ENCODE data around the genes SEC24D, USP53 and FABP2.

- PRO-cap, result no peak
Measured at GRCh38 chr4:113420073-113420716, 341.3 kb downstream of the CAMK2D start.

GRCh38 chr4:113452323-113453225 lies 309.0 kb downstream of the CAMK2D start:
- PRO-cap, result no peak

DNA sequence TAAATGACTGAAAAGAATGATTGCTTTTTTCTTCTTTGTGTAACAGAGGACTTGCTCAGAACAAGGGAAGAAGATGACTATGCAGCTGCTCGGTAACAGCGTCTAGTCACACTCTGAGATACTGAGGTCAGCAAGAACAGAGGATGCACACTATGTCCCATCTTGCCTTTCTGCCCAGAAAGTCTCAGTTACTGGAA lies 77.1 kb downstream of the CAMK2D start:
- PRO-cap, result no peak

GRCh38 chr4:113688387-113689106 lies 73.0 kb downstream of the CAMK2D start:
- PRO-cap, result no peak

- PRO-cap, result no peak
Measured at GRCh38 chr4:114481436-114482154, 117.0 kb upstream of the UGT8 start.

- PRO-cap, result no peak
Measured at GRCh38 chr4:116925850-116926311, 159.5 kb downstream of the TRAM1L1 start.

GRCh38 chr4:118276164-118276461 lies 76.7 kb downstream of the PRSS12 start:
- PRO-cap, result no peak

- PRO-cap, result no peak
Measured at GRCh38 chr4:118816766-118817402, 19.0 kb downstream of the SEC24D start.

- PRO-cap, result bidirectional peak, plus-strand start at chr4:118836377, minus-strand start at chr4:118836073
Measured at GRCh38 chr4:118835554-118836268, at the start of gene SEC24D. Gene SEC24D (minus strand): TSS chr4:118836126.

- PRO-cap, result no peak
Measured at GRCh38 chr4:118889329-118889754, 688 bp downstream of the SYNPO2 start.

DNA sequence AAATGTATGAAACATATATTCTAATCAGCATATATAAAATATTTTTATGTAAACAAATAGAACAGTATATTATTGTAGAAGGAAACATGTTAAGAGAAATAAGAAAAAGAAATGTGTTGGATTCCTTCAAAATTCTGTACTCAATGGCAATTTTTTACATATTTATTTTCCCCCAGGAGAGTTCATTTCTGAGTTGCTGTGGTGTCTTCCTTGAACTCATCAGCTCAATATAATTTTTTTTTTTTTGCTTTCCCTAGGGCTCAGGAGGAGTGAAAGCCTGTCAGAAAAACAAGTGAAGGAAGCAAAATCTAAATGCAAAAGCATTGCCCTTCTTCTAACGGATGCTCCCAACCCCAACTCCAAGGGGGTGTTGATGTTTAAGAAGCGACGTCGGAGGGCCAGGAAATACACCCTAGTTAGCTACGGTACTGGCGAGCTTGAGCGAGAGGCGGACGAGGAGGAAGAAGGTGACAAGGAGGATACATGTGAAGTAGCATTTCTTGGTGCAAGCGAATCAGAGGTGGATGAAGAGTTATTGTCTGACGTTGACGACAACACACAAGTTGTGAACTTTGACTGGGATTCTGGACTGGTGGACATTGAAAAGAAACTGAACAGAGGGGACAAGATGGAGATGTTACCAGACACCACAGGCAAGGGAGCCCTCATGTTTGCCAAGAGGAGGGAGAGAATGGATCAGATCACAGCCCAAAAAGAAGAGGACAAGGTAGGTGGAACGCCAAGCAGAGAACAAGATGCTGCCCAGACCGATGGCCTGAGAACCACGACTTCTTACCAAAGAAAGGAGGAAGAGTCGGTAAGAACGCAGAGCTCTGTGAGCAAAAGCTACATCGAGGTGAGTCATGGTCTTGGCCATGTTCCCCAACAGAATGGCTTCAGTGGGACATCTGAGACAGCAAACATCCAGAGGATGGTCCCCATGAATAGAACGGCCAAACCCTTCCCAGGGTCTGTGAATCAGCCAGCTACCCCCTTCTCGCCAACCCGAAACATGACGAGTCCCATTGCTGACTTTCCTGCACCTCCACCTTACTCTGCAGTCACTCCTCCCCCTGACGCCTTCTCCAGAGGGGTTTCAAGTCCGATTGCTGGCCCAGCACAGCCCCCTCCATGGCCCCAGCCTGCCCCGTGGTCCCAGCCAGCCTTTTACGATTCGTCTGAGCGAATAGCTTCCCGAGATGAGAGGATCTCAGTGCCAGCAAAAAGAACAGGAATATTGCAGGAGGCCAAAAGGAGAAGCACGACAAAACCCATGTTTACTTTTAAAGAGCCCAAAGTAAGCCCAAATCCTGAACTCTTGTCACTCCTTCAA lies 105.6 kb upstream of the MYOZ2 start:
- PRO-cap, result no peak

- PRO-cap, result no peak
Measured at GRCh38 chr4:119067243-119068284, 68.1 kb upstream of the MYOZ2 start.

- PRO-cap, result no peak
Measured at GRCh38 chr4:119097384-119097972, 38.2 kb upstream of the MYOZ2 start.

DNA sequence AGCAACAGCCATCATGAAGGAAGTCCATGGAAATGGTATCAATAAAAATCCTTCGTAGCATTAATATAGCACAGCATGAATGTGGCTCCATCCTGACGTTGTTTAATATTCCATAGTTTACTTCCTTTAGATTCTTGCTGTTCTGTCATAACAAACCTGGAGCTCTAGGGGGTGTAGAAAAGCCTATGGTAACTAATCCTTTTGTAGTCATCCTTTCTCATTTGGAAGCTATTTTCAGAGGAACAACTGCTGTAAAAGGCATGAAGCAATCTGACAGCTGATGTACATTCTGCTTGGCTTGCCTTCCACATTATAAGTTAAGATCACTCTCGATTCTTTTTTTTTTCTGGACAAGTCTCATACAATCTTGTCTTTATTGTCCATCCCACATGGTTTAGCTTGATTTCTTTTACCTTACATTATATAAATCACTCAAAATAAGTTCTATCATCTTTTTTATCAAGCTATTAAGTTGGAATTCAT lies 976 bp downstream of the MYOZ2 start:
- PRO-cap, result no peak

- PRO-cap, result bidirectional peak, plus-strand start at chr4:119212671, minus-strand start at chr4:119212357
Measured at GRCh38 chr4:119211739-119212920, at the start of gene USP53. Gene USP53 (plus strand): TSS chr4:119212713.

GRCh38 chr4:119219260-119219584 lies 6.7 kb downstream of the USP53 start:
- PRO-cap, result no peak

DNA sequence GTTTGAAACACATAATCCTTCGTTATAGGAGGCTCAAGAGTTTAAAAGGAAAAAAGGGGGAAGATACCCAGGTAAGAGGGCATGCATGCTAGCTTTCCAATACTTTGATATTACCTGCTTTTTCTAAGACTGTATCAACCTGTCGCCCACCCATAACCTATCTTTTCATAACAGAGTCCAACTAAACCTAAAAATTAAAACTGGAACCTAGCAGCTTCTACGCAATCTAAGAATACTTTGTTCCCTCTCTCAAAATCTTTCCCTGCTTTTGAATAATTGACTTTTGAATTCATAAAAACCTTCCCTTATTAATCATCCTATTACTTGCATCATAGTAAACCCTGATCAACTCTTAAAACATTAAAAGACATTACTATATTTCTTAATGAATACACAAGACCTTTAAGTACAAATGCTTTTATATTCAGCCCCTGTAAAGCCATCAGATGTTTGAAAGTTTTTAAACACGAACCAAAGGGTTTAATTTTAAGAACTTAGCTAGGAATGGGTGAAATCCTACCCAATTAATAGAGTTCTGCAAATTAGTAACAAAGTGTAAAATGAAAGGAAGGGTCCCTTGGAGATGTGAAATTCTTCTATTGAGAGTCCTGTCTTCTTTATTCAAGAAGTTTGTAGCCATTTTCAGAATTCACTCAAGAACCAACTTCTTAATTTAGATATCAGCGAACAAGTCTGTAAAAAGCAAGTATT lies 2.2 kb downstream of the C4orf3 start:
- PRO-cap, result no peak

DNA sequence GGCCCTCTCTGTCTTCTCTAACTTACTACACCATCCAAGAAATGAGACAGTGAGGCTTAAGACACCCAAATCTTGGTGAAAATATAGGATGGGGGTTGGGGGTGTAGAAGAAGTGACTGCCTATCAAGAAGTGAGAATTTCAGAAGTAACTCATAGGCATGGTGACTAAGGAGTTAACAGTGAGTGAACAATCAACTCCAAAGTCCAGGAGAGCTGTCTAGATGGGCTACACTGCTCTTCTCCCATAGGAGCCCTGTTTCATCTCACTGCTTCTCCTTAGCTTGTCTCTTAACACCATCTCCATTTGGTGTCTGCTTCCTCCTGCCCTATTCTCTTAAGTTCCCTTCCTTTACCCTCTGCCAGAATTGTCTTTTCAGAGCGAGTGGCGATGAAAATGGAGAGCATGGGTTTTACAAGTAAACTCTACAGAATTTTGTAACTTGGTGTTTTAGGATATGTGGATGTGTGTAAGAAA lies 1.2 kb downstream of the C4orf3 start:
- PRO-cap, result no peak

GRCh38 chr4:119321851-119322211 lies at the start of gene FABP2:
Gene FABP2 (minus strand): TSS chr4:119322138.
- PRO-cap, result no peak

DNA sequence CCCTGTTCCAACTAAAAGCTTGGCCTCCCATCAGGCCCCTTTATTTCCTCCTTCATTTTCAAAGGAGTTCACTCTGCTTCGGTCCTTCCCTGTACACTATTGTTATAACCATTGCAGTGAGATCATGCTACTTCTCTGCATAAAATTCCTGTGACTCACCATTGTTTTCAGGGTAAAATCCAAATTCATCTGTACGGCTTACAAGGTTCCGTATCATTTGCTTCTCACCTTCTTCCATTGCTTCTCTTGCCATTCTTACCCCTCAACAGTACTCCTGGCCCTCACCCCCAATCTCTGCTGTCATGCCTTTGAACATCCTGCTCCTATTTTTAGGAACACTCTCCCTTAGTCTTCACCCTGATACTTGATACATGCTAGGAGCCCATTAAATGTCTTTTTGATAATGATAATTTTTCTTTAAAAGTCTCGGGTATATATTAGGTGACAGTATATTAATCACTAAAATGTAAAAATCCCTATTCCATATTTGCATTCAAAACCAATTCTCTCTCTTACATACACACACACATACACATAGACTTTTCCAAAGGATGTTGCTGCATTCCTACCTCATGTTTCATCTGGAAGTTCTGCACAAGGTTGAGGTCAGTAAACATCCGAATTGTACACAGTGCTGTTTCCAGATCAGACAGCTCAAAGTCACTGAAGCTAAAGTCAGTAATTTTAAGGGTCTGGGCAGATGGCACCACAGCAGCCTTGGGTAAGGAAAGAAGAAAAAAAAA lies 103.5 kb downstream of the PDE5A start:
- PRO-cap, result no peak